Measurements from ENCODE around the genes C4BPA and CR2.

GRCh38 chr1:207058812-207059377, 5.8 kb downstream of the PFKFB2 start:
- PRO-cap, result no peak
- RRBS, result no CpG with 5 or more reads among the region's 4 CpGs

DNA sequence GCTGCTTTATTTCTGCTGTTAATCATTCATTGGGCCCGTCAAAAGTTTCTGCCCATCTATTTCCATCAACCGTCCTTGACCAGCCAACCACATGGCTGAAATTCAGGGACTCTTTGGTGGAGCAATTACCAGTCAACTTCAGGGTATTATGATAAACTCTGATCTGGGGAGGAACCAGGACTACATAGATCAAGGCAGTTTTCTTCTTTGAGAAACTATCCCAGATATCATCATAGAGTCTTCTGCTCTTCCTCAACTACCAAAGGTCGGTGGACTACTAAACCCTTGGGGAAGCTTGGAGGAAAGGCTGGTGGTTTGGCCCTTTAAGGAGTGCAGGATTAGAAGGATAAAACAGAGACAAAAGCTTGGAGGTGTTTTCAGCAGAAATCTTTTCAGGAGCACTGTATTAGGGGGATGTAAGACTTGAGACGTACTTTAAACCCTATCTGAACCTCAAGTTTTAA, at the start of gene C4BPA:
TSS of gene C4BPA (plus strand) at position 68 of the 464 bp plus-strand sequence.
- PRO-cap, result no peak
- RRBS, result no CpG with 5 or more reads among the region's 4 CpGs

GRCh38 chr1:207105917-207106498, 2.0 kb downstream of the C4BPA start:
- PRO-cap, result no peak
- RRBS, result no CpG with 5 or more reads among the region's 6 CpGs

DNA sequence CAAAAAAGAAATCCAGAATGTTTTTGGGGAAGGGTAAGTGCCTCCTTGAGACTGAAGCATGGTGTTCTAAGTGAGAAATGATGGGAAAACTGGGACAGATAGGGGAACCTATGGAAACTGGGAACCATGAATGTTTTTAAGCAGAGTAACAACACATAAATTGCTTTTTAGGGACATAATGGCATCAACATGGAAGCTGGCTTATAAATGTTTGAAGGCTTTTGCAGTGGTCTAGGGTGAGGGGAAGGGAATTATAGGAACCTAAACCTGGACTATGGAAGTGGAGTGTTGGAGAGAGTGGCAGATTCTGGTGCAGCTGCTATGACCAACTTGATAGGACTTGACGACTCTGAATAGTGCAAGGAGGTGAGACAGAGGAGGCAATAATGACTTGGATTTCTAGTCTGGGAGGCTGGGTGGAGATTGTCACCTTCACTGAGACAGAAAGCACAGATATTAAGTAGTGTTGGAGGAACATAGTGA, 3.6 kb downstream of the C4BPA start:
- PRO-cap, result no peak
- RRBS, result no CpG with 5 or more reads among the region's 1 CpG

- PRO-cap, result no peak
- RRBS, result no CpG with 5 or more reads among the region's 5 CpGs
Observed at GRCh38 chr1:207232551-207233216, 88.8 kb upstream of the CD55 start.

- PRO-cap, result no peak
Observed at GRCh38 chr1:207308838-207309061, 12.7 kb upstream of the CD55 start.

- PRO-cap, result no peak
- RRBS, result no CpG with 5 or more reads among the region's 6 CpGs
Observed at GRCh38 chr1:207316558-207317315, 4.7 kb upstream of the CD55 start.

- PRO-cap, result no peak
- RRBS, result no CpG with 5 or more reads among the region's 5 CpGs
Observed at GRCh38 chr1:207323542-207324394, 2.3 kb downstream of the CD55 start.

- PRO-cap, result no peak
- RRBS, result no CpG with 5 or more reads among the region's 4 CpGs
Observed at GRCh38 chr1:207326154-207327020, 4.9 kb downstream of the CD55 start.

- PRO-cap, result no peak
Observed at GRCh38 chr1:207332856-207333147, 11.3 kb downstream of the CD55 start.

DNA sequence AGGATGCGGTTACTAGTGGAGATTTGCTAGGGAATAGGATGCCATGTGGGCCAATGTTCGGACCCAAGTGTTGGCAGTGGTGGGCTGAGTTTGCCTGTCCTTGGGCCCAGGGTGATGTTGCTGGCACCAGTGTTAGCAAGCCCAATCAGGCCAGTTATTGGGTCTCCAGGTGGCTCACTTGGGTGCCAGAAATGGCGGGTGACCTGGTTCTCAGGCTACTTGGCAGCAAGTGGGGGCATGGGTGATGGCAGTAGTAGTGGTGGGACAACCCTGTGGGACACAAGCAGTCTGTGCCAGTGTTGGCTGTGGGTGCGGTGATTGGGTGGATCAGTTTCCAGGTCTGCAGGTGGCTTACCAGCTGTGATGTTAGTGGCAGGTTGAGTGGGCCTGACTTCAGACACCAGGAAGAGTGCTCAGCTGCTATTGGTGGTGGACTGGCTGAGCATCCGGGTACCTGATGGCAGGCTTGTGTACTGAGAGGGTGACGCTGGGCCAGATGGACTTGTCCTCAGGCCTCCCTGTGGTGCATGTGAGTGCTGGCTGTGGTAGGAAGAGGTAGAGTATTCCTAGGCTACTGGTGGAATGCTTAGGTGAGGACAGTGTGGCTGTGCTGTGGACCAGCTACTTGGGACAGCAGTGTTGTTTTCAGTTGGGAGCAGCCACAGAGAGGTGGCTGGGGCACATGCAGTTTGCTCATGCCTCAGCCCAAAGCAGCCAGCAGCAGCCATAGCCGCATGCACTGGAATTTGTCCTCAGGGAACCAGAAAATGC, 24.6 kb downstream of the CD55 start:
- PRO-cap, result no peak
- RRBS, result no CpG with 5 or more reads among the region's 7 CpGs

DNA sequence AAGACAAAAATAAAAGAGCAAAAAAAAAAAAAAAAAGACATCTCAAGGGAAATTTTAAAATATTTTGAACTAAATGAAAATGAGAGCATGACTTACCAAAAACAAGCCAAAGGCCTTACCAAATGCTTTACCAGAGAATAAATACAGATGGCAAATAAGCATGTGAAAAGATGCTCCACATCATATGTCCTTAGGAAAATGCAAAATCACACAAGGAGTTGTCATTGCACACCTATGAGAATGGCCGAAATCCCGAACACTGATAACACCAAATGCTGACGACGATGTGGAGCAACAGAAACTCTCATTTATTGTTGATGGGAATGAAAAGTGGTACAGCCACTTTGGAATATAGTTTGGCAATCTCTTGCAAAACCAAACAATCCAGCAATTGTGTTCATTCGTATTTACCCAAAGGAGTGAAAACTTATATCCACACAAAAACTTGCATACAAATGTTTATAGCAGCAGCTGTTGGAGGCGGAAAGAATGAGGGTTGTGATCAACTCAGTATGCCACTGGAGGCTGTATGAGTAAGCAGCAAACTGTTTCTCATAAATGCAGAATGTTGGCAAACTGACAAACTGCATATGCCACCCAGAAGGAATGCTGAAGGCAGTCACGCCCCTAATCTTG, 60.8 kb upstream of the CR2 start:
- PRO-cap, result bidirectional peak, plus-strand start outside the sequence, minus-strand start at position 529 of the sequence
- RRBS, result no CpG with 5 or more reads among the region's 7 CpGs

GRCh38 chr1:207453569-207453932, 577 bp upstream of the CR2 start:
- PRO-cap, result no peak

DNA sequence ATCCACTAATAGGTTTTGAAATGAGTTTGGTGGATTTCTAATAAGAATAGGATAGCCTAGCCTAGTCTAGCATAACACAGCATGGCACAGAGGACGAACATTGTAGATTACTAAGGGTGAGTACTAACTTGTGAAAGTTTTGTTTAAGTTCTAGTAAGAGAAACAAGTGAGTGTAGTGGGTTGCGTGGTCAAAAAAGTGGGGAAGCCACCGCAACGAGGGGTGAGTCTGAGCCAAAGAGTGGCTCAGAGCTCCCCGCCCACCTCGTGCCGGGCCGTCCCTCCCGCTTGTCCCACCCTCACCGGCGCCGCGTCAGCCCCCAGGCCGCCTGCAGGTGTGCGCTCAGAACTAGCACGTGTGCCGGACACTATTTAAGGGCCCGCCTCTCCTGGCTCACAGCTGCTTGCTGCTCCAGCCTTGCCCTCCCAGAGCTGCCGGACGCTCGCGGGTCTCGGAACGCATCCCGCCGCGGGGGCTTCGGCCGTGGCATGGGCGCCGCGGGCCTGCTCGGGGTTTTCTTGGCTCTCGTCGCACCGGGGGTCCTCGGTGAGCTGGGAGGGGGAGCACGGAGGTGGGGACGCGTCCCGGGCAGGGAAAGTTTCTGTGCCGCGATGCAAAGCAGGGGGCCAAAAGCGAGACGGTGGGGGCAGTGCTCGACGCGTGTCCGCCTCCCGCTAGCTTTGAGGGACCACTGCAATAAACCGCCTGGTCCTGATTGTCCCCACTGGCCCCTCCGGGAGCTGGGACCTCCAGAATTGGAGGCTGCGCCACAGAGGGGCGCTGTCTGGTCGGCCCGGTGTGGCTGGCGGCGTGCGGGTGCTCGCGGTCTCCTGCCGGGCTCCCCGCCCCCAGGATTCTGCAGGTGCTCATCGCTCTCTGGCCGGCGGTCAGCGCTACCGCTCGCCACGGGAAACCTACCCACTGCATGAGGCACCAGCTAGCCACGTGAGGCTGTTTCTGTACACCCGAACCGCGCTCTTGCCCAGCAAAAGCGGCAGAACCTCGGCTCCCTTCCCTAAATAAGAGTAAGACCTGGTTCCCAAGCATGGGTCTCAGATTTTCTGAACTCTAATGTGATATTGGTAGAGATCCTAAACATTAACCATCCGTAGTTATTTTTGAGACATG, at the start of gene CR2:
TSS of gene CR2 (plus strand) at position 396 of the 1,126 bp plus-strand sequence.
- PRO-cap, result no peak
- RRBS, result 8% methylated on average over 41 of the region's 77 CpGs

DNA sequence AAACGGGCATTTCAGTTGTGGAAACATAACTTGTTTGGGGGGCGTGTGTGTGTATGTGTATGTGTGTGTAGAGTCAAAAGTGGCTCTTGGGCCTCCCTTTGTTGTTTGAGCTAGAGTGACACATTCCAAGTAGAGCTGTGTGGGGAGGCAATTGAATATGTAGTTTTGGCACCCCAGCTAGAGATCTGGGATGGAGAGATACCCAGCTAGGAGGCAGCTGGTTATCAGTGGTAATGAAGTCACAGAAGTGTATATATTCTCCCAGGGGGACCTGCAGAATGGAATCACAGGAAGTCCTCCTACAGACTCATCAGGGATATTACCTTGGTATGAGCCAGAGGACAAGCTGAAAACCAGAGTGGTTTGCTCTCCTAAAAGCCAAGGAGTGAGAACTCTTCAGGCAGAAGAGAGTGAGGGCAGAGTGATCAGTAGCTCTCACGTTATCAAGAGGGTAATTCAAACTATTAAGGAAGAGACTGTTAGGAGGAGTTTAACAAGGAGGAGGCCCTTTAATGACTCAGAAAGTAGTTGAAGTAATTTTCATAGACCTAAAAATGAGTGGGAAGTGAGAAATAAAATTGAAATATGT, 5.1 kb downstream of the CR1L start:
- PRO-cap, result no peak
- RRBS, result no CpG with 5 or more reads among the region's 3 CpGs

DNA sequence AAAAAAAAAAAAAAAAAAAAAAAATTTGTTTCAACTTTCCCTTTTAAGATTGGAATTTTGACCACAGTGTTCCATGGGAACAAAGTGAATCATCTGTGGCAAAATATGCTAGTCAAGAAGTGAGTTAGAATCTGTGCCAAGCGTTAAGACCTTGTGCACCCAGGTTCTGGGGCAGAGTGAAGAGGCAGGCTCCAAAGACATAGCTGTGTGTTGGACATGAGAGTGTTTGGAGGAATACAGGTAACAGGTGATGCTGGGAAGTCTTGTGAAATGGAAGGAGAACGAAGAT, 14.4 kb upstream of the CD46 start:
- PRO-cap, result no peak
- RRBS, result no CpG with 5 or more reads among the region's 2 CpGs

DNA sequence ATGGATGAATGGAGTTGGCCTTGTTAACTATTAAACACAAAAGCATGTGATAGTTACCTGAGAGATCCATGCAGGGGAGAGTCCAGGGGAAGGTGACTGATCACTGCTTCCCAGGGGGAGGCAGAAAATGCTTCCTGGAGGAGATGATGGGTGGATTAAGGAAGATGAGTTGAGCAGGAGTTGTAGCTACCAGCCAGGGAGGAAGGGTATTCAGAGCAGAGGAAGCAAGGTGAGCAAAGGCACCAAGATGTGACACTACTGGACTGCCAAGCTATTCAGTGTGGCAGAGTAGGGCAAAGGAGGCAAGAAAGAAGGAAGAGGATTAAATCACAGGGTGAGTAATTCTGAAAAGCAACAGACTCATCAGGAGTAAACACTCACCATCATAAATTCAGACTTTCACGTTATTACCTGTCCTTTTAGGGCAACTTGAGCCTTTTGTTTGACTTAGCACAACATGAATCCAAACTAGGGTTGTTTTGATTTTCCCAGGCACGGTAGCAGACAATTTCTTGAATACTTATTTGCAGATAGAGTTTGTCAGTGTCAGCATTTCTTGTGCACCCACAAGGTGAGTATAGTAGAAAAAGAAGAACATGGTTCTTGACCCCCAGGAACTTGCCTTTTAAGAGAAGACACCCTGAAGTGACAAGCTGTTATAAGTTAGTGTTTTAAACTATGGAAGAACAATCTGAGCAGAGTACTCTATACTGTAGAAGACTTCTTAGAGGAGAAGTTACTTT, 4.3 kb downstream of the CD46 start:
- PRO-cap, result no peak
- RRBS, result no CpG with 5 or more reads among the region's 2 CpGs

DNA sequence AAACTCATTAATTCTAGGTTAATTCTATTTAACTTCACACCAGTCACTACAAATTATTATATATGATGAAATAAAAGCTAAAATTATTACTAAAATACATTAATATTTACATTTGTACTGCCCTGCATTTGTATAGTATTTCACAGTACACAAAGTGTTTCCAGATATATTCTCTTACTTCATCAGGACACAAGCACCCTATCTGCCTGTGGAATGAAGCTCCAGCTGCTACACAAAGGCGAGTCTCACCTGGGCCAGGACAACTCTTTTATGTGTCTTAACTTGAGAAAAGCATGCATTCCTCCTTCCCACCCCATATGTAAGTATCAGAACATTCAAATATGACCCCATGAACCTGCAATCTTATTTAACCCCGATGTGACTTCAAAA, 50.9 kb downstream of the CD46 start:
- PRO-cap, result no peak
- RRBS, result no CpG with 5 or more reads among the region's 2 CpGs

- PRO-cap, result no peak
- RRBS, result no CpG with 5 or more reads among the region's 1 CpG
Observed at GRCh38 chr1:207803110-207803401, 51.2 kb downstream of the CD46 start.

- PRO-cap, result no peak
- RRBS, result no CpG with 5 or more reads among the region's 15 CpGs
Observed at GRCh38 chr1:207823498-207823817, 71.6 kb downstream of the CD46 start.

Measured in MCF 10A (cell line).